Measurements from ENCODE around the gene NEUROG3.

DNA sequence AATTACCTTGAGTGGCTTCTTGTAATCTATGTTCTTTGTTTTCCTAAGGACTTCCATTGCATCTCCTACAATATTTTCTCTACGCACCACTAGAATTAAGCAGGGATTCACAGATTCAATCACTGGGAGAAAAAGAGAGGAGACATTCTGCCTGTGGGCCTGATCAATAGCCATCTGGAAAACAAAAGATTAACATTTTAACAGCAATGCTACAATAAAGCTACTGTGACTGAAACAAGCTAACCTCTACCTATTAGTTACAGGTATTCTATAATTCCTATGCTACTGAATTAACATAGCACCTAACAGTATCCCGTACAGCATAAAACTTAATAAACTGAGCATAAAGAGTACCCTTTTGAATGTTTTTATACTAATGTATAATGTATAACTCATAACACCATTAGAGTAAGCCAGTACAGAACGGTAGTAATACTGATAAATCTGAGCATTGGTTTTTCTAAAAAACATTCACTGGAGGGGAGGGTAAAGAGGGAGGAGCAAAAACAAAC is 70.6 kb downstream of the SIRT1 start:
- PRO-cap: no peak
- RAMPAGE, long total RNA, 4 experiments: no peak in any of the 4 experiments

DNA sequence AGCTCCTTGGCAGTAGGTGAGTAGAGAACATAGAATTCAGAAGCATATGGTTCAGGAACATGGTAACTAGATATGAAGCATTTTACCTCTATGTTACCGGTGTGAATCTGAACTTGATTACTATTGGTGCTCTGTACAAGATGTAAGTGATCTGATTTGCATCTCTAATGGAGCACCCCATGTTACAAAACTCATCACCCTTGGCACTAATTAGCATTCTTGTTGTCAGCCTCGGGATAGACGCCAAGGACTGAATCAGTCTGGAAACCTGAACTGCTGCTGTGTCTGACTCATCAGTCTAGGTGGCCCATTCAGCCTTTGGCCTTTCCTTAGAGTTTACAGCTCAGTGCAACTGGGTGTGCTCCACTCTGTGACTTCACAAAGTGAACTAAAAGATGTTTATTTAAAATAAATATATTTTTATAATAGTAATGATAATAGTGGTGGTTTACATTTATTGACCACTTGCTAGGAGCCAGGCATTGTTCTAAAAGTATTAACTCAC is 12.2 kb upstream of the MYPN start:
- PRO-cap: no peak
- RAMPAGE, long total RNA, 4 experiments: no peak in any of the 4 experiments

GRCh38 chr10:68154166-68154492 is 44.8 kb downstream of the MYPN start:
- PRO-cap: no peak
- RAMPAGE, long total RNA, 4 experiments: no peak in any of the 4 experiments

DNA sequence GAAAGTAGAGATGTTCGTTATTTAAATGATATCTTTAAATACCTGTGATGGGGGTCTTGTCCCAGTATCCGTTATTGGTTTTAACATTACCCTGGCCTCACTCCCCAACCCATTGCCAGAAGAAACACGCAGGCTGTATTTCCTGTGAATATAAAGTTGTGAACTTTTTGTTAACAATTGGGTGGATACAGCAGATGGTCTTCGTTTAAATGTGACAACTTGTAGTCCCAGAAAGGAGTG is 852 bp downstream of the CCAR1 start:
- PRO-cap: no peak
- RAMPAGE, long total RNA, 4 experiments: no peak in any of the 4 experiments

- PRO-cap: no peak
- RAMPAGE, long total RNA, 4 experiments: no peak in any of the 4 experiments
These were observed 829 bp downstream of the STOX1 start for GRCh38 chr10:68828047-68828673.

- PRO-cap: no peak
- RAMPAGE, long total RNA, 4 experiments: no peak in any of the 4 experiments
These were observed 36.6 kb upstream of the SRGN start for GRCh38 chr10:69051229-69051843.

DNA sequence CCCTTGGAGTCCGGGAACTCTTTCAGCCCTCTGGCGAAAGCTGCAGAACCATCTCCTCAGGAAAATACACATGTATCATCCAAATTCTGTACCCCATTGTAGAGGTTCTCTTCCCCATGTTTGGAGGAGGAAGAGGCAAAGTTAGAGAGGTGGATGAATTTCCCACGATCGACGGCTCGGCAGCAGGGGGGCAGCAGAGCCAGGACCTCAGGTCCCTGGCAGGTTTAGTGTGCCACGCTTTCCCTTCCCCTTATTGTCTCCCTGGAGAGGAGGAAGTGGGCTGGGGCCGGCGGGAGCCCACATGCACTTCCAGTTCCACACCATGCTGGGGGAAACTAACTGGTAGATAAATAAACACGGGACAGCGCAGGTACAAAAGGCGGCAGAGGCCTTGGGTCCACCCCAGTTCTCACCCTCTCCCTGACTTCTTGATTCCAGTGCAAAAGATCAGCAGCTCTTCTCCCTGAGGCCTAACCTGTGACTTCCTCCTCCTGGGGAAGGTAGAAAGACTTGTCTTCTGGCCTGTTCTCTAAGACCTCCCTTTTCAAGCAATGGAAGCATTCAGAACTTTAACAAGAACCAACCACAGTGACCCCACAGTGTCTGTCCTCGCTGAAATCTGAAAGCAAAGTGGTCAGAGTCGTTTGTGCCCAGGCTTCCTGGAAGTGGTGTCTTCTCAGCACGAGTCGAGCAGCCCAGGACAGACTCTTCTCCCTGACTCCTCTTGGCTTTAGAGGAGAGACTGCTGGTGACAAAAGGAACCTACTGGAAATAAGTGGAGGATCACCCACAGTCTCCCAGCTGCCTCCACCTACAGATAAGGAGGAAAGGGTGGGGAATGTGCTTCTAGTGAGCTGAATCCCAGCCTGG is 30.5 kb upstream of the SRGN start:
- PRO-cap: no peak
- RAMPAGE, long total RNA, 4 experiments: no peak in any of the 4 experiments

DNA sequence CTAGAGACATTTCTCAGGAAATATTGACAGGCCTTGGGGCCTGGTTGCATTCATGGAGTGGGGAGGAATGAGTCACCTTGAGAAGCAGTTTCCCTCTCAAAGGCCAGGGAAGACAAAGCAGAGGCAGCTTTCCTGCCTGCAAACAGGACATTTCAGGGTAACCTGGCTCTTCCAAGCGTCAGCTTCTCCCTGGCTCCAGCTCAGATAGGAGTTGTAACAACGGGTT is 2.3 kb upstream of the HK1 start:
- PRO-cap: no peak
- RAMPAGE, long total RNA, 4 experiments: no peak in any of the 4 experiments

DNA sequence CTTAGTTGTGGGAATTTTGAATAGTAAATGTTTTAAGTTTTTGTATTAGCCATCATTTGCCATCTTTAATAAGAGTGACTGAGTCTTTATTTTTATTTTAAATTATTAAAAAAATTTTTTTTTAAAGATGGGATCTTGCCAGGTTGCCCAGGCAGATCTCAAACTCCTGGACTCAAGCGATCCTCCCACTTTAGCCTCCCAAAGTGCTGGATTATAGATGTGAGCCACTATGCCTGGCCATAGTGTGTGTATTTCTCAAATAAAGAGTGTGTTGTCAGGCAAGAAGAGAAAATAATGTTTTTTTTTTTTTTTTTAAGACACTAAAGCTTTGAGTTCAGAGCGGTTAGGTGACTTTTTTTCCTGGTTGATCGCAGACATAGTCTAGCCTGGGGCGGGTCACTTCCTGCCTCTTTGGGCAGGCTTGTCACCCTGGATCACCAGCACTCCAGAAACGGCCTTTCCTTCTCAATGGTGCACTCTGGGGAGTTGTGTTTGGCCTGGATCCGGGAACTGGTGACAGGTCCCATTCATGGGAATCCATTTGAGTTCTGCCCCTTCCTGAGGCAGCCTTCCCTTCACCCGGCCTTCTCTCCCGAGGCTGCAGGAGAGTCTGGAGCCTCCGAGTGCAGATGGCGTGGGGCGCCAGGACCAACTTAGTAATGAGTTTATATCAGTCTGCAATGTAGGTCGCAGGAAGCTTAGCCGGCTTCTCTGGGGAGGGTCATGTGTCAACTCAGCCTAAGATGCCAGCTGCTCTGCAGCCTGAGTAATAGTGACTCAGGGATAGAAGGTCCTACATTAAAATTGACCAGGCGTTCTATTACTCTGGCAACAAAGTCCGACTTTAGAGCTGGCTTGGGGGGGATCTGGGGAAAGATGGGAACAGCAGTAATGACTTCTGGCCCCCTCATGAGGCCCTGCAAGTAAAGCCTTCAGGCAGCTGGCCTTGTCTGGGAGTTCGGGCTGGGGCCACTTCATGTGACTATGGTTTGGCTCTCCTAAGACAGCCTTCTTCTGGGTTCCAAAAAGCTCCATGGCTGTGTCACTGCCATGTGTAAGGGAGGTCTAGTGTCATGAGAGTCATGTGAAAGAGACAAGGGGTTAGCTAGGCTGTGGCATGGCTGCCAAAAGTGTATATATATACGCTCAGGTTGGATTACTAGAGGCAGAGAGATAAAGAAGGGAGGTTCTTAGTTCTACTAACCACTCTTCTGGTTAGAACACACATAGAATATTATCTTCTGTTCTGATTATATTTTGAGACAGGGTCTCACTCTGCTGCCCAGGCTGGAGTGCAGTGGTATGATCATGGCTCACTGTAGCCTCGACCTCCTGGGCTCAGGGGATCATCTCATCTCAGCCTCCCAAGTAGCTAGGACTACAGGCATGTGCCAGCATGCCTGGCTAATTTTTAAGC is 44.0 kb downstream of the HK1 start:
- PRO-cap: no peak
- RAMPAGE, long total RNA, 4 experiments: no peak in any of the 4 experiments

GRCh38 chr10:69382382-69382947 is 34.3 kb downstream of the TACR2 start:
- PRO-cap: no peak
- RAMPAGE, long total RNA, 4 experiments: no peak in any of the 4 experiments

- PRO-cap: no peak
- RAMPAGE, long total RNA, 4 experiments: no peak in any of the 4 experiments
These were observed 10.2 kb downstream of the TACR2 start for GRCh38 chr10:69406362-69407093.

- PRO-cap: no peak
- RAMPAGE, long total RNA, 4 experiments: no peak in any of the 4 experiments
These were observed 5.4 kb downstream of the TACR2 start for GRCh38 chr10:69411202-69411925.

GRCh38 chr10:69573323-69573807 is at the start of gene NEUROG3:
Gene NEUROG3 (minus strand): TSS chr10:69573422.
- PRO-cap: no peak
- RAMPAGE, long total RNA, 4 experiments: no peak in any of the 4 experiments

GRCh38 chr10:69575710-69576078 is 2.5 kb upstream of the NEUROG3 start:
- PRO-cap: no peak
- RAMPAGE, long total RNA, 4 experiments: no peak in any of the 4 experiments

DNA sequence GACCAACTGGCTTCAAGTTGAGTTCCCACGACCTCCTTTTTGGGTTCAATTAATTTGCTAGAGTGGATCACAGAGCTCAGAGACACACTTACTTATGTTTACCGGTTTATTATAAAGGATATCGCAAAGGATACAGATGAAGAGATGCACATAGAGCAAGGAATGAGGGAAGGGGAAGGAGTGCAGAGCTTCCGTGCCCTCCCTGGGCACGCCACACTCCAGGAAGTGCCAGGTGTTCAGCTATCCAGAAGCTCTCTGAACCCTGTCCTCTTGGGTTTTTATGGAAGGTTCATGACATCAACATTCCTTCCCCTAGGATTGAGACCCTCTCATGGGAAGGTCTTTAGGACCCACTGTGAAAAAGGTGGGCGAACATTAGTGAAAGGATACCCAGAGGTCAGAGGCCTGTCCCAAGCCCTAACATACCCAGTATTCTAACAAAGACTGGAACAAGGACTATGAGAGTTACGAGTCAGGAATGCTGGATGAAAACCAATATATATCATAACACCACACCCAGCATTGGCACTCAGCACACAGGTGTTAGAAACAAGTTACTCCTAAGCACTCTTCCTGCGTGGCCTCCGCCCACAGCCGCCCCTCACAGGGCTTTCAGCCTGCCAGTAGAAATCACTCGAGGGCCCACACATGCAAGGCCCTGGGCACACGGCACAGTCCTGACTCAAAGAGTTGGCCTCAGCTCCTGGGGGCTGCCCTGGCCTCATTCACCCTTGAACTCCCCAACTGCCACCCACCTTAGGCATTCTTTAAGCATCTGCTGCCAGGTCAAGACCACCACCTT is 5.5 kb upstream of the AIFM2 start:
- PRO-cap: no peak
- RAMPAGE, long total RNA, 4 experiments: no peak in any of the 4 experiments

GRCh38 chr10:70151450-70151984 is 5.0 kb upstream of the TYSND1 start:
- PRO-cap: no peak
- RAMPAGE, long total RNA, 4 experiments: no peak in any of the 4 experiments

DNA sequence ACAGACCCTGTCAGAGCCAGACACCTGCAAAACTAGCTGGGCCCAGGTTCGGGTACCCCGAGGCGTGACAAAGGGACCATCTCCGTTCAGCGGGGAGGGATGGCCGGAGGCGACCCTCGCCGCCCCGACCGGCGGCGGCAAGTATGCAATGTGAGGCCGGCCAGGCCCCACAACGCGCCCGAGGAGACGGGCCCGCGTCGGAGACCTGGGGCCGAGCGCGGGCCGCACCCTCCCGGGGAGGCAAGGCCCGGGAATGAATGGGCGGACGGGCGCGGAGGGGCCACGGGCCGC is 321 bp downstream of the PPA1 start:
- PRO-cap: no peak
- RAMPAGE, long total RNA, 4 experiments: no peak in any of the 4 experiments

DNA sequence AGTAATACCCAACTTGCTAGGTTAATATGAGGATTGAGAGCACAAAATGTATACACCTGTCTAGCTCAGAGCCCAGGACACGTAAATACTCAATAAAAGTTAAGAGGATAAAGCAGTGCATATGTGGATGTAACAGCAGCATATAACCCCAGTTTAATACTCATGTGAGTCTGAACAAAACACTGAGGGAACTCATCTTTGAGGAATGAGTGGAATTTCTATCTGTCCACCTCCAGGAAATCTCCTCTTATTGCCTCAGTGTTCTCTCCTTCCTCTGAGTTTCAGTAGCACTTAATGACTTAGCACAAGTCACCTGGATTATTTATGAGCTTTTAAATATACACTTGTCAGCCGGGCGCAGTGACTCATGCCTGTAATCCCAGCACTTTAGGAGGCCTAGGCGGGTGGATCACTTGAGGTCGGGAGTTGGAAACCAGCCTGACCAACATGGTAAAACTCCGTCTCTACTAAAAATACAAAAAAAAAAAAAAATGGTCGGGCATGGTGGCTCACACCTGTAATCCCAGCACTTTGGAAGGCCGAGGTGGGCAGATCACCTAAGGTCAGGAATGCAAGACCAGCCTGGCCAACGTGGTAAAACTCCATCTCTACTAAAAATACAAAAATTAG is 4.3 kb downstream of the LRRC20 start:
- PRO-cap: no peak
- RAMPAGE, long total RNA, 4 experiments: no peak in any of the 4 experiments

DNA sequence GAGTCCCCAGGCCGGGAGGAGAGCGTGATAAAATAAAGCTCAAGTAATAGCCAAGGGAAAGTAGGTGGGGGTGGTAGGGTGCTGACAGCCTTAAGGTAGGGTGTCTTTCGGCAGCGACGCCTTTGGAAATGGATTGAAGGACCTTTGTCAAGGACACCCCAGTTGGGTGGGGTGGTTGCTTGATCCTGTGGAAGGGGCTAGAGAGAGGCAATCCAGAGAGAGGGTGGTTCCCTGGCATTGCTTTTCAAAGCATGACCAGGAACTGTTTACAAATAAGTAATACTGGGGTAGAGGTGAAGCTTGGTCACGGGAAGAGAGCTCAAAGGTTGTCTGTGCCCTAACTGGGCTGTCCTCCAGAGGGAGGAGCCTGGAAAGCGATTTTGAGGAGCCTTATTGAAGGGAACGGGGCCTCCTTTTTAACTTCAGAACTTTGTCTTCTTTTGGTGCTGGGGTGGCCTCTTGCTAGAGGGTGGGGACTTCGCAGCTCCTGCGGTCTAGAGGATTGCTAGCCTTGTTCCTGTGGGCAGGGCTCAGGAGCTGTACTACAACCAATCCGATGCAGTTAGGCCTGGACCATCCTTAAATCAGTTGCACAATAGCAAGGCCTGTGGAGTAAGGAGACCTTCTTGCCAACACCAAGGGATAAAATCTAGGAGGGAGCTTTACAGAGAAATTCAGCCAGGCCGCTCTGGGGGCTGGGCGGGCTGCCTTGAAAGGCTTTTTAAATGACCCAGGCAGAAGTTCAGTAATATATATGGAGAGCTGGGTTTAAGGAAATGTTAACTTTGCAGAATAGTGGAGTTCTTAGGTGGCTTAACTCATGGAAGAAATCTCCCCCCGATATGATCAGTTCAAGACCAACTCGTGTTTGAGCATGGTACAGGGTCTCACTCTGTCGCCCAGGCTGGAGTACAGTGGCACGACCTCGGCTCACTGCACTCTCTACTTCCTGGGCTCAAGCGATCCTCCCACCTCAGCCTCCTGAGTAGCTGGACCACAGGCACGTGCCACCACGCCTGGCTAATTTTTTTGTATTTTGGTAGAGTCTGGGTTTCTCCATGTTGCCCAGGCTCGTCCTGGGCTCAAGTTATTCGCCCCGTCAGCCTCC is 1.5 kb downstream of the EIF4EBP2 start:
- PRO-cap: no peak
- RAMPAGE, long total RNA, 4 experiments: no peak in any of the 4 experiments

DNA sequence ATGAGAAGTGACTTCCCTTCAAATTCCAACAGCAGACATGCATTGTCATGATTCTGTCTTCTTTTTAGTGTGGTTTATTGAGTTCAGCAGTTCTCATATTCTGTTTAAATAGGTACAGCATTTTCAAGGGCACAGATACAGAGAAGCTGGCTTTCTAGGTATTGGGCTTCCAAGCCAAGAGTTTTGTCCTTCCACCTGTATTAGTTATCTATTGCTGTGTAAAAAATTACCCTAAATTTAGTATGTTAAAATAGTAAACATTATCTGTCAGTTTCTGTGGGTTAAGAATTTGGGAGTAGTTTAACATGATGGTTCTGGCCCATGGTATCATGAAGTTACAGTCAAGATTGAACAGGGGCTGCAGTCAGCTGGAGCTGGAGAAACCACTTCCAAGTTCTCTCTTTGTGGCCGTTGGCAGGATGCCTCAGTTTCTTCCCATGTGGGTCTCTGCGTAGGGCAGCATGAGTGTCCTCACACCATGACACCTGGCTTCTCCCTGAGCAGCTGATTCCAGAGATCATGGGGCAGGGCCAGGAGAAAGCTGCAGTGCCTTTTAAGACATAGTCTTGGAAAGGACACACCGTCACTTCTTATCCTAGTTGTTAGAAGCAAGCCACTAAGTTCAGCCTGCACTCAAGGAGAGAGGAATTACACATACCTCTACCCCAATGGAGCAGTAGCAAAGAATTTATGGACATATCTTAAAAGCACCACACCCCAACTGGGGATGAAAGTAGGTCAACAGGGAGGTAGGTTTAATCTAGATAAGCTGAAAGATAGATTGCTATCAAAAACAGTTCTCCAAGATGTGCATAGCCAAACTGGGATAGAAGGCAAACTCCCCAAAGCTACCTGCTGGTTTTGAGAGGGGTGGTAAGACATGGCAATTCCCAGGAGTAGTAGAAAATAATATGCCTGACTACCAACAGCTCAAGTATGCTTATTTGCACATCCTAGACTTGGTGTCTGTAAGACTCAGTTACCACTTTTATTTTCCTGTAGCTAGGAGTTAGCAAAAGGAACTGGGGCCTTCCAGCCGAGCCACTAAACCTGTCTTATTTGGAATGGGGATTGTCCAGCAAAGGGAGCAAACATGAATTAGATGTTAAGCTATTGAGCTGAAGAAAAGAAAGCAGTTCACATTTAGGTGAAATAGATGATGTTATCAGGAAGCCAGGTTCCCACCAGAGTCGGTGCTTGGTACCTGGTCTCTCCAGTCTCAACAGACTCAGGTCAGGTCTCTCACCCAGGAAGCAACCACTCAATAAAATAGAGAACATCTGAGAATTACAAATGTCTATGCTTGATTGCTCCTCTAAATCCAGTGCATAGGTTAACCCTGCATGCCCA is 16.3 kb downstream of the NODAL start:
- PRO-cap: no peak
- RAMPAGE, long total RNA, 4 experiments: no peak in any of the 4 experiments